Mononuclear cell (primary cell): ENCODE data around the genes DEFB124 and ID1.

DNA sequence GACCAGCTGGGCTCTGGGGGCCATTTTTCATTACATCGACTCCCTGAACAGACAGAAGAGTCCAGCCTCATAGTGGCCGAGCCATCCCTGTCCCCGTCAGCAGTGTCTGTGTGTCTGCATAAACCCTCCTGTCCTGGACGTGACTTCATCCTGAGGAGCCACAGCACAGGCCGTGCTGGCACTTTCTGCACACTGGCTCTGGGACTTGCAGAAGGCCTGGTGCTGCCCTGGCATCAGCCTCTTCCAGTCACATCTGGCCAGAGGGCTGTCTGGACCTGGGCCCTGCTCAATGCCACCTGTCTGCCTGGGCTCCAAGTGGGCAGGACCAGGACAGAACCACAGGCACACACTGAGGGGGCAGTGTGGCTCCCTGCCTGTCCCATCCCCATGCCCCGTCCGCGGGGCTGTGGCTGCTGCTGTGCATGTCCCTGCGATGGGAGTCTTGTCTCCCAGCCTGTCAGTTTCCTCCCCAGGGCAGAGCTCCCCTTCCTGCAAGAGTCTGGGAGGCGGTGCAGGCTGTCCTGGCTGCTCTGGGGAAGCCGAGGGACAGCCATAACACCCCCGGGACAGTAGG is 22.3 kb upstream of the PYGB start:
- RRBS, result no CpG with 5 or more reads among the region's 12 CpGs

DNA sequence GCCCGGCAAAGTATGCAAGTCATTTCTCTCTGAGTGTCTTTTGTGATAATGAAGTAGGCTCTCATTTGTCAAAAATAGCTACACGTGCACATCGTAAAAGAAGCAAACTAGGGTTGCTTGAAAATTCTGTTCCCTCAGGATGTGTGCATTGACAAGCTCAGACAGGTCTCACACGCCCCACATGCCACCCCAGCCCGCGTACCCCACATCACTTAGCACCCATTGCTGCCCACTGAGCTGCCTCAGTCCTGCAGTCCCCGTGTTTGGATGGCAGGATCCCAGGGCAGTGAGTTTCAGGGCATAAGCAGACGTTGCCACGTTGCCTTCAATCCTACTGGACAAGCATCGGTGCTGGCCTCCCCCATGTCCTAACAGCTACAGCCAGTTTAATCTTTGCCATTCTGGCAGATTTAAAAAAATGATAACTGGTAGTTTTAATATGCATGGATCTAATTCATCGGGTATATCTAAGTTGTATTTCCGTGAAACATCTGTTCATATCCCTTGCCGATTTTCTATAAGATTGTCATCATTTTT is 20.3 kb upstream of the PYGB start:
- RRBS, result no CpG with 5 or more reads among the region's 13 CpGs

- RRBS, result no CpG with 5 or more reads among the region's 8 CpGs
Observed at GRCh38 chr20:25246298-25246877, 1.5 kb upstream of the PYGB start.

GRCh38 chr20:25253081-25253617 is 5.3 kb downstream of the PYGB start:
- RRBS, result no CpG with 5 or more reads among the region's 8 CpGs

- RRBS, result 98% methylated on average over 1 of the region's 9 CpGs
Observed at GRCh38 chr20:25288434-25288922, 40.6 kb downstream of the PYGB start.

DNA sequence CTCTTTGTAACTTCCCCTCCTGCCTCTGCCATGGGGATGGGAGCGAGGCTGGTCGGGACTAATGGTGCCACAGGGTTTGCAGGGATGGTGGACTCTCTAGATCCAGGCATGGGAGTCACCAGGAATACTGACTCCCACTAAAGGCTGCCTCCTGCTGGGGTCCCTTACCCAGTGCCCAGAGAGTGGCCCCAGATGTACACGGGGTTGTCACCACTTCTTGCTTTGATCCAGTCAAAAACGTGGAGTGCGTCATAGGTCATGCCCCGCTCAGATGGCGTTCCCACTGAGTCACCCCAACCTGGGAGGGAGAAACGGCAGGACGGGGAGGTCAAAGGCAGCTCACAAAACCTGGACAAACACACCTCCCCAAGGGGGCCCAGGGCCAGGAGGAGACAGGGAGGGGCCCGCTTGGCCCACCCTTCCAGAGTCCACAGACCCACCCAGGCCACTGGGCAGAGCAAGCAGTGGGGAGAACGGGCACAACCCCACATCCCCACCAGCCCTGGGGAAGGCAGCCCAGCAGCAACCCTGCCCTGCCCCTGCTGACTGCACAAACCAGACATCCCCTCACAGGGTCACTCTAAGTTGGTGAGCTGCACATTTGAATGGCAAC is 61.5 kb downstream of the PYGB start:
- RRBS, result no CpG with 5 or more reads among the region's 11 CpGs

DNA sequence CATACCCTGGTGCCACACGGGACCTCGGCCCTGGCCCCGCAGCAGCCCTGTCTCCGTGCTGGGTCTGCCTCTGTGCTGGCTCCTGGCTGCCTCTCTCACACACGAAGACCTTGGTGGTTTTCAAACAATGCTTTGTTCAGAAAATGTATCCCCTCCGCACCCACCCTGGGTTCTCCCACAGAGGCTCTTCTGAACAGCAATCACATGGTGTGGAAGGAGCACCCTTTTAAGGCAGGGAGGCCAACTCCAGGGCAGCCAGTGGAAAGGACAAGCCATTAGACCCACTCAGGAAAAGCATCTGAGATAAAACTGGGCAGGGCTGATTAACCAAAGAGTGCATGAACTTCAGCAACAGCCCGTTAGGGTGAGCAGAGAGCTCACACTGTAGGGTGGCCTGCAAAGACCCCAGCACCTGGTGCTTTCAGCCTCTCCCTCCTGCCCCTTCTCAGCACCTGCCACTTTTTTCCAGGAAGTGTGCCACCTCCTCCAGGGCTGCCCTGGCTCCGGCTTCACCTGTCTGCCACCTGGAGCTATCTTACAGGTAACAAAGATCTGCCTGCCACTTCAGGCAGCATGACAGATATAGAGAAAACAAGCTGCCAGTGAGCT is 71.3 kb downstream of the PYGB start:
- RRBS, result no CpG with 5 or more reads among the region's 8 CpGs

GRCh38 chr20:25354113-25354493 is 36.5 kb downstream of the ABHD12 start:
- RRBS, result no CpG with 5 or more reads among the region's 4 CpGs

DNA sequence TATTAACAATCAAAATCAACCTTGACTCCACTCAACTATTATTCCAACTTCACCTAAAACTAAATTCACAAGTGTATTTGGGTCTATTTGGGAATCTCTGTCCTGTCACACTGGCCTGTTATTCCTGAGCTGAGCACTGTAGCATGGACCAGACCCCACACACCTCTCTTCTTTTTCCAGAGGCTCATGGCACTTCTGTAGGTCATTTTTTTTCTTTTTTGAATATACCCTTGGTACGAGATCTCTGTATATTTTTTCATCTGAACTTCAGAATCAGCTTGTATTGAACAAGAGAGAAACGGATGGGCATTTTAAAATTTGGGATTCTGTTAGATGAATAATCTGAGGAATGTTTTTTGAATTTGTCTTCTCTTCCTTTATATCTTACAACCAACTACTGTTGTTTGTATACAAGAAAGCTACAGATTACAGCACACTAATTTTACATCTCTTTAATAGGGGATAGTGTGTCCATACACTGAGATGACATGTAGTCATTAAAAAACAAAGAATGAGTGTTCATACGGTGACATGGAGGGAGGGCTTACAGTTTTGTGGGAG is 23.8 kb downstream of the ABHD12 start:
- RRBS, result no CpG with 5 or more reads among the region's 3 CpGs

DNA sequence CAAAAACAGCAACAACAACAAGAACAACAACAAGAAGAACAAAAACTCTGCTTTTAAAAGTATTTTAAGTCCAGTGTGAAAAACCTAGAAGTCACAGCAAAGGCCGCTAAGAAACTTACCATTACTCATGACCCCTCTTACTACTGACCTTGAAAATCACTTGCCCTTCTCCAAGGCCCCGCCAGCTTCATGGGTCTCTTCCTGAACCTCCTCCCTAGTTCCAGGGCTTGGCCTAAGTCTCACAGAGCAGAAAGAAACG is 942 bp downstream of the NINL start:
- RRBS, result no CpG with 5 or more reads among the region's 3 CpGs

- RRBS, result no CpG with 5 or more reads among the region's 40 CpGs
Observed at GRCh38 chr20:25859537-25860229, 163.0 kb upstream of the ZNF337 start.

DNA sequence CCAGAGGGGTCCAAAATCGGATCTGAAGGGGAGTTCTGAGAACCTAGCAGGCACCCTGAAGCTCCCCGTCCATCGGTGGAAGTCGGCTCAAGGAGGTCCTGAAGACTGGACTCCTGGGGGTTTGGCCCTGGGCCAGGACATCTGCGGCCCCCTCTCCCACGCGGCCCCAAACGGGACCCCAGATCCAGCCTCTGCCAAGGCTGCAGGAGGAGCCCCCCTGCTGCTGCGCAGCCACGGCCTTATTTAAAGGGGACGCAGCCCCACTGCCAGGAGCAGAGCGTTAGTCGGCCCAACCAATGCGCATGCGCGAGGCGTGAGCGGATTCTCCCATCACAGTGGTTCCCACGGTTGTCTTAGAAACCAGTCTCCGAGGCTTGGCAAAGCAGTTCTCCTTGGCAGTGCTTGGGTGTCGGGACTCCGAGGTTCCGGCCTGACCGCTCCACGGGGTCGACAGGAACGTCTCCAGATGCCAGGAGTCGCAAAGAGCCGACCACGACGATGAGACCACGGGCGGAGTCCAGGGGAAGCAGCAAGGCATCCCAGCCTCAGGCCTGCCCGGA is 288.3 kb upstream of the ZNF337 start:
- RRBS, result no CpG with 5 or more reads among the region's 34 CpGs

- RRBS, result 15% methylated on average over 20 of the region's 40 CpGs
Observed at GRCh38 chr20:26207790-26208341, 511.2 kb upstream of the ZNF337 start.

- RRBS, result no CpG with 5 or more reads among the region's 41 CpGs
Observed at GRCh38 chr20:29689271-29690028, 1568.0 kb upstream of the DEFB115 start.

- RRBS, result no CpG with 5 or more reads among the region's 33 CpGs
Observed at GRCh38 chr20:29878163-29878845, 1379.2 kb upstream of the DEFB115 start.

- RRBS, result 66% methylated on average over 6 of the region's 26 CpGs
Observed at GRCh38 chr20:30283273-30284020, 974.0 kb upstream of the DEFB115 start.

DNA sequence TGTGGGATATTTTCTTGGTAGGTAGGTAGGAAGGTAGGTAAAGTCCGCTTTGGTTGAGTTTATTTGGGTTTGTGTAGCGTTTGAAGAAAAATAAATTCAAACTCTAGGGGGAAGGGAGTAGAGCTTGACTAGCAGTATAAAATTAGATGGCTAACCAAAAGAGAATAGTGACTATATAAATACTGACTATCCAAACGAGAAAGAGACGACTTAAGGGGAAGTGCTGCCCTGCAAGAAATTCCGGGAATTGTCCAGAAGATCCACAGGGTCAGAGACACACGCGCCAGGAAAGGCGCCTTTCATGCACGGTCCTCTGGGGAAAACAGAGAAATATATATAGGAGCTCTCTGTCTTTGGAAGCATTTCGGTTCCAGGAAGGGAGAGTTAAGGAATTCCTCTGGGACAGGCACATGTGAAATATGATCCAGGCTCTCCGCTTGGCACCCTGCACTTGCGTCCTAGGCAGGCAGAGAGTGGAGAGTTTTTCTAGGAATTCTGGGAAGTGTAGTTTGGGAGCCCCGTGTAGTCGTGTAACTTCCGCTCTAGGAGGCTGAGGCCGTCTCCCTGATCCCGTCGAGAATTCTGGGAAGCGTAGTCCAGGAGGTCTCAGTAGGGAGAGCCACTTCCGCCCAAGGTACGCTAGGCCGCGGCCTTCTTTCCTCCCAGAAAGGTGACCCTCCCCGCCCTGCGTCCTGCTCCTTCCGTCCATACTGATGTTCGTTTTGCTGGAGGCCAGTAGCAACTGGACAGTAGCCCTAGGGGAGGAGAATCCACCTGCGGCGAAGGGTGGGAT is 677.6 kb upstream of the DEFB115 start:
- RRBS, result no CpG with 5 or more reads among the region's 29 CpGs

DNA sequence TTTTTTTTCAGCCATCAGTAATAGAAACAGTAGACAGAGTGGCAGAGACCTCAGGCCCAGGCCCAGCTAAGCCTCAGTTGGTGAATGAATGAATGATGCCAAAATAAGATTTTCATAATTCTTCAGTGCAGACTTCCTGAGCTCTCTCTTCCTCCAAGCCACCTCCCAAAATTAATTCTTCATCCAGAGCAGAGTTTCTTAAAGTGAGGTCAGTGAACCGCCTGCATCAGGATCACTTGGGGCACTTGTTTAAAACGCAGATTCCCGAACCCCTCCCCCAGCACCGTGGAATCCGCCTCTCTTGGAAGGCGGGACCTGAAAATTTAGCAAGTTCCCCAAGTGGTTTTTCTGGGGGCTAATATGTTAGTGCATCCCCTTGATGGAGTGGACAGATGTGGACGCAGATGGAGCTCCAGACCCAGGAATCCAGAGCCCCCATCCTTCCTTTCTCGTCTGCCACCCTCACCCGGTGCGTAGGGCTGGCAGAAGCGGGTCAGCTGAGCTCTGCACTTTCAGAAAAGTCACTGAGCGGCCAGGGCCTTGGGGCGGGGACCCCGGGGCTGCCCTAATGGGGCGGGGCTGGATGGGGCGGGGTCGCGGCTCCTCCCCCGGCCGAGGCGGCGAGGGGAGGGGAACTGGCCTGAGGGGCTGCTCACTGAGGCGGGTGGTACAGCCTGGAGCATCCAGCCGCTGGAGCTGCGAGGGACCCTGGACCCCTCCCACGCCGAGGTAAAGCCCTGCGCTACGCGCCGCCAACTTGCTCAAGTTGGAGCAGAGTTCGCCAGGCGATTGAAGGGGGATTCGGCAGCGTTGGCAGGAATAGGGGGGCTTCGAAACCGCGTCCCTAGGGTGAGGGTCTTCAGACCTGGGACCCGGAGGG is at the start of gene DEFB124:
Gene DEFB124 (minus strand): TSS at position 490 of the 880 bp plus-strand sequence.
- RRBS, result 4% methylated on average over 12 of the region's 39 CpGs

DNA sequence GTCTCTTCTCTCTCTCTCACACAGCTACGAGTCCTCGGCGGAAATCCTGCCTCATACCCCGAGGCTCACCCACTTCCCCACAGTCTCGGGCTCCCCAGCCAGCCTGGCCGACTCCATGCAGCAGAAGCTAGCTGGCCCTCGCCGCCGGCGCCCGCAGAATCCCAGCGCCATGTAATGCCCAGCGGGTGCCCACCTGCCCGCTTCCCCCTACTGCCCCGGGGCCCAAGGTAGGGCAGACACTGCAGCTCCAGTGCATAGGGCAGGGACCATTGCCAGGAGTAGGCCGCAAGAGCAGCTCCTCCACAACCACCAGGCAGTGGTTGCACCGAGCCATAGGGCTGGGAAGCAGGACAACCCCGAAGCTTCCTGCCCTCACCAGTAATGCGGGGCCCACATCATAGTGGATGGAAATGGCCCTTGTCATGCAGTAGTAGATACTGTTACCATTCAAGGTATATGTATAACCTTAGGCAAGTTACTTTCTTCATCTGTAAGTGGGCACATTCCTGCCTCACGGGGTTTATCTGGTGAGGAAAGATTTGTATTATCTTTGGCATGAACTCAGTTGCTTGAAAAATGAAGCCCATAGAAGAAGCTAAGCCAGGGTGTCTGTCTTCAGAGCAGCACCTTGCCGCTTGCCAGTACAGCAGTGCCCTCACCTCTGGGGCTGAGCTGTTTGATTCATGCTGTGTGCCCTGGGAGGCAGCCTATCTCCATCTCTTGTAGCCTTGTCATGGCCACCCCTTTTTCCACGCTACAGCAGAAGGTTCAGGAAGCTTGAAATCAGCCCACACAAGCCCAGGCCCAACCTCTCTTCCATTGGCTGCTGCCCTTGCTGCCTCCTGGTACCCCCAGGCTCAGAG is 21.1 kb downstream of the MCTS2 start:
- RRBS, result 68% methylated on average over 7 of the region's 22 CpGs

GRCh38 chr20:31605205-31605402 is at the start of gene ID1:
Gene ID1 (plus strand): TSS chr20:31605289.
- RRBS, result 0% methylated on average over 3 of the region's 12 CpGs